ENCODE results near the gene TMEM237.

GRCh38 chr2:199851431-199851844 lies 446 bp upstream of the FTCDNL1 start:
- PRO-cap, result no peak
- RAMPAGE, long total RNA, 4 experiments, result no peak in any of the 4 experiments

DNA sequence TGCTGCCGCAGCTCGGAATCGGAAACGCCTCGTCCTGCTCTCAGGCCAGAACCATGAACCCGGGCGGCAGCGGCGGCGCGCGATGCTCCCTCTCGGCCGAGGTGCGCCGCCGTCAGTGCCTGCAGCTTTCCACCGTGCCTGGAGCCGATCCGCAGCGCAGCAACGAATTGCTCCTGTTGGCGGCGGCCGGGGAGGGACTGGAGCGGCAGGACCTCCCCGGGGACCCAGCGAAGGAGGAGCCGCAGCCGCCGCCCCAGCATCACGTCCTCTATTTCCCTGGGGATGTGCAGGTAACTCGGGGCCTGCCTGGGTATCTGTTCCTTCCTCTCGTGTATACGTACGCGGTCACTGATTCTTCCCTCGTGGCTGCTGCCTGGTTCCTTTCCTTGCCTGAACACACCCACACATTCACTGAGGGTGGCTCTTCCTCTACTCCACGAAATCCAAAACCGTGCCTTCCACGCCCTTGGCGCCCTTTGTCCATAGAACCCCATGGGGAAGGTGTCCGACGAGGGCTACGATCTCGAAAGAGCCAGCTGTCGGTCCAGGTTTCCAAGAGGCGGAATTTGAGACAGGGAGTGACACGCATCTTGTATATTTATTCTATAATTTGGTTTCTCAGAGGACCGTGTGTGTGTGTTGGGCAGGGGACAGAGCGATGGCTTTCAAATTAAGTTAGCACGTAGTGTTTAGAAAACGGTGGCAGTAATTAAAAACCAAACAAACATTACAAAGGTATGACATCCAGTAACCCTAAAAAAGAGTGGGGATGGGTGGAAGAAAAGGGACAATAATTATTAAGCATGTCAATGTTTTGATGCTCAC lies 601 bp downstream of the C2orf69 start:
- PRO-cap, result bidirectional peak, plus-strand start at position 115 of the sequence, minus-strand start at position 114 of the sequence; bidirectional peak, plus-strand start at position 298 of the sequence, minus-strand start at position 270 of the sequence; unidirectional peak, minus-strand start at position 413 of the sequence
- RAMPAGE, long total RNA, 4 experiments, result no peak in any of the 4 experiments

DNA sequence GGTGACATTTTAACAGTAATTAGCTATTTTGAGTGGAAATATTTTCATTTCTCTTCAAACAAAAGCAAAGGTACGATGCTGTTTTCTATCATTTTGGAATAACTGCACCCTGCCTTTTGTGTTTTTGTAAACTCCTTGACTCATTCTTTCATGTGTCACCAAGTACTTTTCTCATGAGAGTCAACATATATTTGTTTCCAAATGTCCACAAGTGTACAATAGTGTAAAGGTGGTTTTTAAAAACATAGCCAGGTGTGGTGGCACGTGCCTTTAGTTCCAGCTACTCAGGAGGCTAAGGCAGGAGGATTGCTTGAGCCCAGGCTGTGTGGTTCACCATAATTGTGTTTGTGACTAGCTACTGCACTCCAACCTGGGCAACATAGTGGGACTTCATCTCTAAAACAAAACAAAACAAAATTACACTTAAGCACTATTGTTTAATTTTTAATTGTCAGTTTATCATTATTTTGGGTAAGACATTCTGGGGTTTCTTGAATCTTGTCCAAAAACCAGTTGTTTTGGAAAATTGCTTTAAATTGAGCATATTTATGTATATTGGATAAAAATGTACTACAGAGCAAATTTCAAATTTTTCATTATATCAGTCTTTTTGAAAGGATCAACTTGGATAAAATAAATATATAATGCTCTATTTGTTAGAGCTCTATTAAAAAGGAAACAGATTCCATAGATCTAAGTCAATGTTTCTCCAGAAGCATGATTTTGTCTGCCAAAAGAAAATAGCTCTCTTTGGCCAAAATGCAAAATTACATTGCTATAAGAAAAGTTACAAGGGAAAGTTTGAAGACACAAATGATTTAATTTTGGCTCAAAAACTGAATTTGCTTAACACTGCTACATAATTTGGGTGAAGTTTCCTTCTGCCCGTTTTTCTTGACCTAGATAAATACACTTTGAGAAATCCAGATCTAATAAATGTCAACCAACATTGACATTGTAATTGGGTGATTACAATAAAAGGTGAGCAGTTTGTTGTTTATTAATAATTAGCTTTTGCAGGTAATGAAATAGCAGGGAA lies 15.5 kb downstream of the C2orf69 start:
- PRO-cap, result no peak
- RAMPAGE, long total RNA, 4 experiments, result no peak in any of the 4 experiments

GRCh38 chr2:200363737-200364279 lies 57.3 kb downstream of the SPATS2L start:
- PRO-cap, result no peak
- RAMPAGE, long total RNA, 4 experiments, result no peak in any of the 4 experiments

GRCh38 chr2:200765363-200766080 lies 46.2 kb upstream of the BZW1 start:
- PRO-cap, result no peak
- RAMPAGE, long total RNA, 4 experiments, result no peak in any of the 4 experiments

GRCh38 chr2:200788271-200788805 lies 23.4 kb upstream of the BZW1 start:
- PRO-cap, result no peak
- RAMPAGE, long total RNA, 4 experiments, result no peak in any of the 4 experiments

GRCh38 chr2:200849641-200850016 lies 14.8 kb downstream of the CLK1 start:
- PRO-cap, result no peak
- RAMPAGE, long total RNA, 4 experiments, result no peak in any of the 4 experiments

GRCh38 chr2:200863069-200863612 lies 1.3 kb downstream of the CLK1 start:
- PRO-cap, result unidirectional peak, plus-strand start at chr2:200863477
- RAMPAGE, long total RNA, 4 experiments, result no peak in any of the 4 experiments

DNA sequence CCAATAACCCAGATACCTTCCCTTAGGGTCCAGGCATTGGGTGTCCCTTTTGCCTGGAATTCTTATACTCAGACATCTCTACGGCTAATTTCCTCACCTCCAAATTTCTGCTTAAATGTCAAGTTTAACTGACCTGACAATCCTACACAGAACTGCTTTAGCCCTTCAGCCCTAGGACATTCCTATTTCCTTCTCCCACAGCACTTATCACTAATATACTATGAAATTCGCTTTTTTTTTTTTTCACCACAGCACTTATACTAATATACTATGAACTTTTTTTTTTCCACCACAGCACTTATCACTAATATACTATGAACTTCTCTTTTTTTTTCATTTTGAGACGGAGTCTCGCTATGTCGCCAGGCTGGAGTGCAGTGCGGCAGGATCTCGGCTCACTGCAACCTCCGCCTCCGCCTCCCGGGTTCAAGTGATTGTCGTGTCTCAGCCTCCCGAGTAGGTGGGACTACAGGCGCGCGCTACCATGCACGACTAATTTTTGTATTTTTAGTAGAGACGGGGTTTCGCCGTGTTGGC lies 612 bp downstream of the PPIL3 start:
- PRO-cap, result unidirectional peak, minus-strand start at position 392 of the sequence
- RAMPAGE, long total RNA, 4 experiments, result start-site peak on the minus strand in 1 of 4 experiments, centred at position 238 of the sequence, 17 reads per replicate

DNA sequence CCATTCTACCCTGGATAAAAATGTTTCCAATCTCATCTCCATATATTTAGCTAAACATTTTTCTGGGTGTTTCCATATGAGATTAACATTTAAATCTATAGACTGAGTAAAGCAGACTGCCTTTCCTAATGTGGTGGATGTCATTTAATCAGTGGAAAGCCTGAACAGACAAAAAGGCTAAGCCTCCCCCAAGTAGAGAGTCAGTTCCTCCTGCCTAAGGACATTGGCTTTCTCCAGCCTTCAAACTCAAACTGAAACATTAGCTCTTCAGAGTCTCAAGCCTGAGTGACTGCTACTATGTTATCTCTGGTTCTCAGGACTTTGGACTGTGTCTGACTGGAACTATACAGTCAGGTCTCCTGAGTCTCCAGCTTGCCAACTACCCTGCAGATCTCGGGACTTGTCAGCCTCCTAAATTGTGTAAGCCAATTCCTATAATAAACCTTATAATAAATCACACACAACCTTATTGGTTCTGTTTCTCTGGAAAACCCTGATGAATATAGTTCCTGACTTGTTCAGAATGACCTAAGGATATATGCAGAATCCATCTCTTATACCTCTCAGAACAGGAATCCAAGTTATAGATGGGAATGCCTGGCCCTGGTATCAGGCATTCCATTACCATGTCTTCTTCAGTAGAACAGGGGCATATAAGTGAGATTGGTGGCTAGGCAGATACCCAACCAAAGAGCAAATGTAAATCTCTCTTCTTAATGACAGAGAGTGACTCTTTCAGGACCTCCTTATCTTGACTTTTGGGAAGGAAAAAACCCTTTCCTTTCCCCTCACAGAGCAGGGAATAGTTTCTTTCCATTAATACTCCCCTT lies 12.5 kb downstream of the HYCC2 start:
- PRO-cap, result bidirectional peak, plus-strand start at position 370 of the sequence, minus-strand start at position 253 of the sequence
- RAMPAGE, long total RNA, 4 experiments, result no peak in any of the 4 experiments

- PRO-cap, result bidirectional peak, plus-strand start at chr2:201117578, minus-strand start at chr2:201117346
- RAMPAGE, long total RNA, 4 experiments, result no peak in any of the 4 experiments
Measured at GRCh38 chr2:201117247-201117972, 1.4 kb downstream of the CFLAR start.

DNA sequence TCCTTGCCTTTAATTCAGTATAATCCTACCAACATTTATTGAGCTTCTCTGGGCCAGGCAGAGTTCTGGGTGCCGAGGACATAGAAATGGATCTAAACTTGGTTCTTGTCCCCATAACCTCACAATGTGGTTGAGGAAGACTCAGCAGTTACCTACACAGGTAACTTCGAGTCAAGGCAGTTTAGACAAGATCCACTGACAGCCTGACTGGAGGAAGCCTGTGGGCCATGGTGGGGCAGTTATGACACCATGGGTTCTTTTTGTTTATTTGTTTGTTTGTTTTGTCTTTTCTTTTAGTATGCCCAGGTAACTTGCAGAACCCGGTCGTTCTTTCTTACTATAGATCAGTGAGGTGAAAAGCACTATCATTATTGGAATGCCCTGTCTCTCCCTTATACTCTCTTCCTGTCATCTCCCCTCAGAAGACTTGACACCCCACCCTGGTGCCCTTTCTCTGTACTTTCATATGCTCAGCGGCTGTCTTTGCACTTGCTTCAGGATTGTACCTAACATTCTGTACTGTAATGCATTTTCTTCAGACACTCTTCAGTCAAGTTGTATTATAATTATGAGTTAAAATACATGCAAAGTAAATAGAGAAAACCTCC lies 3.3 kb downstream of the CFLAR start:
- PRO-cap, result bidirectional peak, plus-strand start at position 179 of the sequence, minus-strand start at position 126 of the sequence
- RAMPAGE, long total RNA, 4 experiments, result start-site peak on the minus strand in 1 of 4 experiments, centred at position 533 of the sequence, 42 reads per replicate

DNA sequence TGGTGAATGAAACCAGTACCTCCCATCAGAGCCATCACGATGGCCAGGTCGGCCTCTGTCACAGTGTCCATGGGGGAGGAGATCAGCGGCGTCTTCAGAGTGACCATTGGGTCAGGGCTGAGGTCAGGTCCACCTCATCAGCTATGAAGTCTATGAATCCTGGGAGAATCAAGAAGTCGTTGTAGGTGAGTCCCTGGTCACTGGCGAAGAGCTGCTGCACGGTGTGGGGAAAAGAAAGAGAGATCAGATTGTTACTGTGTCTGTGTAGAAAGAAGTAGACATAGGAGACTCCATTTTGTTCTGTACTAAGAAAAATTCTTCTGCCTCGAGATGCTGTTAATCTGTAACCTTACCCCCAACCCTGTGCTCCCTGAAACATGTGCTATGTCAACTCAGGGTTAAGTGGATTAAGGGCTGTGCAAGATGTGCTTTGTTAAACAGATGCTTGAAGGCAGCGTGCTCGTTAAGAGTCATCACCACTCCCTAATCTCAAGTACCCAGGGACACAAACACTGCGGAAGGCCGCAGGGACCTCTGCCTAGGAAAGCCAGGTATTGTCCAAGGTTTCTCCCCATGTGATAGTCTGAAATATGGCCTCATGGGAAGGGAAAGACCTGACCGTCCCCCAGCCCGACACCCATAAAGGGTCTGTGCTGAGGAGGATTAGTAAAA lies 23.0 kb downstream of the CFLAR start:
- PRO-cap, result no peak
- RAMPAGE, long total RNA, 4 experiments, result no peak in any of the 4 experiments

DNA sequence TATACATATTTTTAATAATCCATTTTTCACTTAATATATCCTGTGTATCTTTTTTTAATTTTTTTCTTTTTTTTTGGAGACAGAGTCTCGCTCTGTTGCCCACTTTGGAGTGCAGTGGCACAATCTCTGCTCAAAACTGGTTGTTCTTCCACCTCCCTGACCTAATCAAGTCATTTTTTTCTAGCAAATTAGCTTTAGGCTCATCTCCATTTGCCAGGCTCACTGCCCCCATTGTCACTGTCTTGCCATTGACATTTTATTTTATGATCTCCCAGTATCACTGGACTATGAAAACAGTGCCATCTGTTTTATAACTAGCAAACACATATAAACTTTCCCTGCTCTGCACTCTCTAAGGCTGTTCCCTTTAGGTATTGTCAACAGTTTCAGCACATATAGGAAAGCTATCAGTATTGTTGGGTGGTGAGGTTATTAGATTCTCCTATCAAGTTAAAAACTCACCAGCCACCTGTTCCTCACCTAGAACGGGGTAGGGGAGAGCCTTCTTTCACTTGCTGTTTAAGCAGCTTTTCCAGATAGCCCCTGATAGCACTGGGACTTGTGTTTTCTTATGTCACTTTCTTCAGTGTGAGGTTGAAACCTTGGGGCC lies 32.4 kb downstream of the CFLAR start:
- PRO-cap, result unidirectional peak, plus-strand start at position 483 of the sequence
- RAMPAGE, long total RNA, 4 experiments, result no peak in any of the 4 experiments

DNA sequence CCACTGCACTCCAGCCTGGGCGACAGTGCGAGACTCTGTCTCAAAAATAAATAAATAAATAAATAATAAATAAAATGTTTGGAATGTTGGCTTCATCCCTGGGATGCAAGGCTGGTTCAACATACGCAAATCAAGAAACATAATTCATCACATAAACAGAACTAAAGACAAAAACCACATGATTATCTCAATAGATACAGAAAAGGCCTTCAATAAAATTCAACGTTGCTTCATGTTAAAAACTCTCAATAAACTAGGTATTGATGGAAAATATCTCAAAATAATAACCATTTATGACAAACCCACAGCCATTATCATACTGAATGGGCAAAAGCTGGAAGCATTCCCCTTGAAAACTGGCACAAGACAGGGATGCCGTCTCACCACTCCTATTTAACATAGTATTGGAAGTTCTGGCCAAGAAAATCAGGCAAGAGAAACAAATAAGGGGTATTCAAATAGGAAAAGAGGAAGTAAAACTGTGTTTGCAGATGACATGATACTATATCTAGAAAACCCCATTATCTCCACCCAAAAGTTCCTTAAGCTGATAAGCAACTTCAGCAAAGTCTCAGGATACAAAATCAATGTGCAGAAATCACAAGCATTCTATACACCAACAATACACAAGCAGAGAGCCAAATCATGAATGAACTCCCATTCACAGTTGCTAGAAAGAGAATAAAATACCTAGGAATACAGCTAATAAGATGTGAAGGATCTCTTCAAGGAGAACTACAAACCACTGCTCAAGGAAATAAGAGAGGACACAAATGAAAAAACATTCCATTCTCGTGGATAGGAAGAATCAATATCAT lies 14.5 kb upstream of the CASP10 start:
- PRO-cap, result no peak
- RAMPAGE, long total RNA, 4 experiments, result no peak in any of the 4 experiments

- PRO-cap, result no peak
- RAMPAGE, long total RNA, 4 experiments, result no peak in any of the 4 experiments
Measured at GRCh38 chr2:201185625-201186259, 2.8 kb downstream of the CASP10 start.

GRCh38 chr2:201378618-201378818 lies 21.4 kb upstream of the FLACC1 start:
- PRO-cap, result no peak
- RAMPAGE, long total RNA, 4 experiments, result no peak in any of the 4 experiments

GRCh38 chr2:201642932-201643797 lies at the start of gene TMEM237:
Gene TMEM237, minus strand, starts transcription at chr2:201643503.
- PRO-cap, result no peak
- RAMPAGE, long total RNA, 4 experiments, result start-site peak on the minus strand in 1 of 4 experiments, at chr2:201643459-201643503 at its widest, 24 reads per replicate

DNA sequence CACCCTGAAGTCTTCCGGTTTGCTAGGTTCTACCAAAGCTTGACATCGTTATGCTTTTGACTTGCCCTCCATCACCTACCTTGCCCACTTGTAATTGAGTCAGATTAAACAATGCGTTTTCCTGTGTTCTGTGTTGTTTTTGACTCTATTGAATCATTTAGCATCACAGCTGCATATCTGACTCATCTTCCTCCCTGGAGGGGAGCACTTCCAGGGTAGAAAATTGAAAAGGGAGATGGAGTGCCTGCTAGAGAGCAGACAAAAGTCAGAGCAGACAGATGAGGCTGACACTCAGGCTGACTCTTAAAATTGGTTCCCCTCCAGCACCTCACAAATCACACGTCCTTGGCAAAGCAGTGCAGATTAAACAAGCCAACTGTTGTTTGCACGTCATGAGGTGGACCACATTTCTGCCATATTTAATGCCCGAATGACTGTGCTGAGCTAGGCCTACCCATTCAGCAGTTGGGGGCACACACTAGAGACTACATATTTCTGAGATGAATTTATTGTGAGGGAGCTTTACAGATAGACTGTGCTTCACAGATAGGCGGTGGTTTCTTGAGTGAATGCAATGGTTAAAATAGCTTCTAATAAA lies 2.2 kb downstream of the MPP4 start:
- PRO-cap, result no peak
- RAMPAGE, long total RNA, 4 experiments, result no peak in any of the 4 experiments

GRCh38 chr2:201697952-201698151 lies 592 bp downstream of the MPP4 start:
- PRO-cap, result no peak
- RAMPAGE, long total RNA, 4 experiments, result no peak in any of the 4 experiments